Temporal lobe (tissue), 2 donors: ENCODE measurements around a stretch of chr12.

- RAMPAGE, long total RNA, result no peak
These were observed 9.6 kb upstream of the DCP1B start for GRCh38 chr12:2013698-2014316.

DNA sequence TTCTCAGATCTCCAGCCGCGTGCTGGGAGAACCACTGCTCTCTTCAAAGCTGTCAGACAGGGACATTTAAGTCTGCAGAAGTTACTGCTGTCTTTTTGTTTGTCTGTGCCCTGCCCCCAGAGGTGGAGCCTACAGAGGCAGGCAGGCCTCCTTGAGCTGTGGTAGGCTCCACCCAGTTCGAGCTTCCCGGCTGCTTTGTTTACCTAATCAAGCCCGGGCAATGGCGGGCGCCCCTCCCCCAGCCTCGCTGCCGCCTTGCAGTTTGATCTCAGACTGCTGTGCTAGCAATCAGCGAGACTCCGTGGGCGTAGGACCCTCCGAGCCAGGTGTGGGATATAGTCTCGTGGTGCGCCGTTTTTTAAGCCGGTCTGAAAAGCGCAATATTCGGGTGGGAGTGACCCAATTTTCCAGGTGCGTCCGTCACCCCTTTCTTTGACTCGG lies 82.9 kb downstream of the CACNA1C start:
- RAMPAGE, long total RNA, result no peak

DNA sequence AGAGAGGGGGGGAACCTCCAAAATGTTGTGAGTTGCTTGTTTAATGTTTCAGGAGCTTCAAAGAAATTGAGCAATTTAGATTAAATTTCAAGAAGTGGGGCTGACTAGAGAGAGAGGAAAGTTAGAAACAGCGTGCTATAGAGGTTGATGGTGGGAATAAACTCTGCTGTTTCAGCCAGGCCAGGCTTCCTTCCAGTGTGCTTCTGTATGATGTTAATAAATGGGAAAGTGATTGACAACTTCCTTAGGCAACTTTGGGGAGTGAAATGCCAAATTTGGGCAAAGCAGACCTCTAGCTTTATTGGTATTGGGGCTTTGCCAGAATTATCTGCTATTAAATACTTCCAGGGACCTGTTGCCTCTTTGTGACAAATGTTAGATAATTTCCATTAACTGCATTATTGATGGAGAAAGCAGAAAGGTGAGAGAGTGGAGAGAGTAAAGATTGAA lies 94.4 kb downstream of the CACNA1C start:
- RAMPAGE, long total RNA, result no peak

DNA sequence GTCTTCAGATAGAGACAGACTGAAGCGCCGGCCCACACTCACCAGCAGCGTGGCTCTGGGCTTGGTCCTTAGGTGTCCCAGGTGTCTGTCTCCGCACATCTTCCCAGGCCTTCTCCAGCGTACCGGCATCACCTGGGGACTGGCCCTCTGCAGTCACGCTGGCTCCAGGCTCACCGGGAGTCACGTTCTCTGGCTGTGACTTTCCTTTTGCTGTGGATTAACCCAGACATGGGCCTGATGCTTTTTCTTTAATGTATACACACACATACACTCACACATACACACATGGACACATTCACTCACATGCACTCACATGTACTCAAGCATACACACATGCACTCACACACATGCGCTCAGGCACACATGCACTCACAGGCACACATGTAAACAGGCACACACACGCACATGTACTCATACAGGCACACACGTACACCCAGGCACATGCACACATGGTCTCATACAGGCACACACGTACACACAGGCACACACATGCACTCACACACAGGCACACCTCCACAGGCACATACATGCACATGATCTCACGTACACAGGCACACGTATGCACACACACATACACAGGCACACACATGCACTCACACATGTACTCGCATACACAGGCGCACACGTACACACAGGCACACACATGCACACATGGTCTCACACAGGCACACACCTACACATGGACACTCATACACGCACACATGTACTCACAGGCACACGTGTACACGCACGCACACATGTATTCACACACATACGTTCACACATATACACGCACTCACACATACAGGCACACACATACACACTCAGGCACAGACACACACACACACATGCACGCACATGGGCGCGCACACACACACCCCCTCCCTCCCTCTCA lies 138.7 kb downstream of the CACNA1C start:
- RAMPAGE, long total RNA, result no peak

DNA sequence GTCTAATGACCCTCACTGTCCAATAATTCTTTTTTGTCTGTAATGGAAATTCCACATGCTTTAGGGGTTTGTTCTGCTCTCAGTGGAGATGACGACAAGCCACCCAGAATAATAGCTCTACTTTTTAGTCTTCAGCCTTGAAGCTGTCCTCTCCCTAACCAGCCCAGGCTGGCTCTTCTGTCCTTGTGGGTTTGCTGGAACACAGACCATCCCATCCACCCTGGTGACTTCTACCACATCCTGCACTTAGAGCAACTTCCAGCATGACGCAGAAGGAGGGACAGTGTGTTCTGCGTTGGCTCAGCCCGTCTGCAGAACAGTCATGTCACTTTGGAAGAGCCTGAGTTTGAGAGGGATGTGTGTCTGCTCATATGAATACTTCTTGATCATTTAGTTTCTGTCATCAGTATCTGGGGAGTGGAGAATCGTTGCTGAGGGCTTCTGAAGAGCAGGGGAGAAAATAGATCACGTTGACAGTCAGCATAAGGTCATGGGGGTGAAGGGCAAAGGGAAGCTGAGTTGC lies 198.0 kb downstream of the CACNA1C start:
- RAMPAGE, long total RNA, result no peak

- RAMPAGE, long total RNA, result no peak
These were observed 202.9 kb downstream of the CACNA1C start for GRCh38 chr12:2255702-2256078.

GRCh38 chr12:2284276-2285254 lies 231.8 kb downstream of the CACNA1C start:
- RAMPAGE, long total RNA, result no peak

GRCh38 chr12:2287201-2287617 lies 234.4 kb downstream of the CACNA1C start:
- RAMPAGE, long total RNA, result no peak

GRCh38 chr12:2294490-2295426 lies 242.0 kb downstream of the CACNA1C start:
- RAMPAGE, long total RNA, result no peak

GRCh38 chr12:2584313-2584797 lies 210.4 kb upstream of the FKBP4 start:
- RAMPAGE, long total RNA, result no peak

GRCh38 chr12:2586406-2587053 lies 208.2 kb upstream of the FKBP4 start:
- RAMPAGE, long total RNA, result no peak

GRCh38 chr12:2613747-2614330 lies 180.9 kb upstream of the FKBP4 start:
- RAMPAGE, long total RNA, result no peak

- RAMPAGE, long total RNA, result no peak
These were observed 162.8 kb upstream of the FKBP4 start for GRCh38 chr12:2631902-2632372.

DNA sequence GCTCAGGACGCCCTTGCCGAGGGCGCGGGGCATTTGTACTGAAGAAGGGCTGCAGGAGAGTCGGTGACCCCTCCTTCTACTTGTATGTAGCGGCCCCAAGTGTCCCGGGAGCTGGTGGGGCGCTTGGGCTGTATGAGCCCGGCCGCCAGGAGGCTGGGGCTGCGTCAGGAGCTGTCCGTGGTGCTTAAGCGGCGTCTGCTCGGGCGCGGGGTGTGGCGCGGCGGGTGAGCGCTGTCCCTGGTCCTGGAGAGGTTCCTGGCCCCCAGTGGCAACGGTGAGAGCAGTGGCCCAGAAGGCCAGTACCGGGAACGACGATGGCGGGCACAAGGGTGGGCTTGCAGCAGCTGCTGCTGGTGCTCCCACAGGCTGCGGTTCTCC lies 42.2 kb upstream of the FKBP4 start:
- RAMPAGE, long total RNA, result no peak

DNA sequence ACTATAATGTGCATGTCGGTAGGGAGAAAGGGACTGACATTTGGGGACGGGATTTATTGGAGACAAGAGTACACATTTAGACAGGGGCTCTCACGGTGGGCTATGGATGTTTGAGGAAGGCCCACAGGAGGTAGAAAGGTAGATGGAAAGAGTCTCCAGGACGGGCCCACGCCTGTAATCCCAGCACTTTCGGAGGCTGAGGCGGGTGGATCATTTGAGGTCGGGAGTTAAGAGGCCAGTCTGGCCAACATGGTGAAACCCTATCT lies 958 bp upstream of the TULP3 start:
- RAMPAGE, long total RNA, result no peak

- RAMPAGE, long total RNA, result no peak
These were observed 577 bp downstream of the TULP3 start for GRCh38 chr12:2890991-2891944.

GRCh38 chr12:3214345-3215383 lies 137.5 kb downstream of the TSPAN9 start:
- RAMPAGE, long total RNA, result no peak

DNA sequence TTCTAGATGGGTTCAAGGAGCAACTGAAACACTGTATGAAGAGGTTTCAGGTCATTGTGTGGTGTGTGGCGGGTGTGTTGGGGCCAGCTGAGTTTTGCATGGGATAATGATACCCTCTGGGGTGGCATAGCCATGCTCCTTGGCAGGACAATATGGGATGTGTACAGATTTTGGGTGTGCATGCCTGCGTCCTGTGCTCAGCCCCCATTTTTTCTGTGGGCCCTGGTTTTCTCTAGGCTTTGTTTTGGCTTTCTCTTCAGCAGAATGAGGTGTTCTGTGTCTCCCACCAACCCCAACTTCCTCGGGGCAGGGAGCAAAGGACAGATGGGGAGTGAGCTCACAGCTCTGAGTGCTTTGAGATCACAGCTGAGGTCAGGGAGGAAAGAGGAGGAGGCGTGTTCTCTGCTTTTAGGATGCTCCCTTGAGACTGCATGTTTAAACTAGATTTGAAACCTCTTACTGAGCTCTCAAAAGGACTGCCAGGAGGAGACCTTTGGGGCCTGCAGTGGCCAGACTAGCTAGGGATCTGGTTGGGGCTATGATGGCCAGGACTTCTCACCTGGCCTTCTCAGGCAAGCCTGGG lies 140.9 kb downstream of the TSPAN9 start:
- RAMPAGE, long total RNA, result no peak

GRCh38 chr12:3242143-3242894 lies 165.1 kb downstream of the TSPAN9 start:
- RAMPAGE, long total RNA, result no peak

DNA sequence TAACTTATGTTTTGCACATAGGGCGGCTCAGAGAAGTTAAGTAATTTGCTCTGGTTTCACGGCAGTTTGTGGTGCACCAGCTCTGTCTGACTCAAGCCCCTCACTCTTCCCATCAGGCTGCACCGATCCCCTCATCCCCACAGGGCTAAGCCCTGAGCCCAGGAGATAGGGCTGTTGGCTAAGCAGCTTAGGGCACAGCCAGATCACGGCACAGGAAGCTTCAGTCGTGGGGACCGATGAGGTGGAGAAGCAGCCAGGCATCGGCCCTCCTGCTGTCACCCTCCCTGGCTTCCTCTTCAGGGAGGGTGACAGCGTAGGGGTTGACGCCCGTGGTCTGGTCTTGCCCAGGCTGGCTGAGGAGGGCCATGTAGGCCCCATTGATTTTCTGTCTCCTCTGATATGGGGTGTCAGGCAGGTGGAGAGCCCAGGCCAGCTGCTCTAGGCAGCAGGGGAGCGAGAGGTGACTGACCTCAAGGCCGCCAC lies 166.2 kb downstream of the TSPAN9 start:
- RAMPAGE, long total RNA, result no peak